ENCODE data around the gene PTPN3.

DNA sequence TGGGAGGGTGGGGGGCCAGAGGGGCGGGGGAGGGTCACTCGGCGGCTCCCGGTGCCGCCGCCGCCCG is 95 bp downstream of the KLF4 start:
- PRO-cap, 2 experiments = no peak in any of the 2 experiments

DNA sequence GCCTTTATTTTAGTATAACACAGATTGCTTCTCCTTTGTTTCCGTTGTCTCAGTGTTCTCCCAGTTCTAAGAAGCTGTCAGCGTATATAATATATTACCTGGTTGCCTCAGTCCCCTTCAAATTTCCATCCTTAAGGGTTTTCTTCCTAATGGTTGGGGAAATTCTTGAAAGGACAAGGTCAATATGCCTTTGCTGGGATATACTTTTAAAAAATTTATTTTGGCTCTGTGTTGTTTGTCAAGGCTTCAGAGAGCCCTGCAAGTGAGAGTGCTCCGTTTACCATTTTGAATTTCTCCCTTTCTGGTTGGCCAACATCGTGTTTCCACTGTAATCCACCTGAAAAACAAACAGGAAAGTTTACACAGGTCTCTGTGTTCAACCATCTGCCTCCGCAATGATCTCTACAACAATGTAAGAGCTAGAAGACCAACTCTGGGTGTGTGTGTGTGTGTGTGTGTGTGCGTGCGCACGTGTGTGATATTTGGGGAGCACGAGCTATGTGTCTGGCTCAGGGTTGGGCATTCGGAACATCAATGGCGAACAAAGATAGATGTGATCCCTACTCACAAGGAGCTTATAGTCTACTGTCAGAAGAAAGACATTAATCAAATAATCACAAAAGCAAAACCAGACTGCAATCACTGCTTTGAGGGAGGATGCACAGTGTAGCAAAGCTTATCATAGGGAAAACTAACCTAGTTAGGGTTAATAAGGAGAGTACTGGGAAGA is 19.7 kb upstream of the KLF4 start:
- PRO-cap, 2 experiments = no peak in any of the 2 experiments

DNA sequence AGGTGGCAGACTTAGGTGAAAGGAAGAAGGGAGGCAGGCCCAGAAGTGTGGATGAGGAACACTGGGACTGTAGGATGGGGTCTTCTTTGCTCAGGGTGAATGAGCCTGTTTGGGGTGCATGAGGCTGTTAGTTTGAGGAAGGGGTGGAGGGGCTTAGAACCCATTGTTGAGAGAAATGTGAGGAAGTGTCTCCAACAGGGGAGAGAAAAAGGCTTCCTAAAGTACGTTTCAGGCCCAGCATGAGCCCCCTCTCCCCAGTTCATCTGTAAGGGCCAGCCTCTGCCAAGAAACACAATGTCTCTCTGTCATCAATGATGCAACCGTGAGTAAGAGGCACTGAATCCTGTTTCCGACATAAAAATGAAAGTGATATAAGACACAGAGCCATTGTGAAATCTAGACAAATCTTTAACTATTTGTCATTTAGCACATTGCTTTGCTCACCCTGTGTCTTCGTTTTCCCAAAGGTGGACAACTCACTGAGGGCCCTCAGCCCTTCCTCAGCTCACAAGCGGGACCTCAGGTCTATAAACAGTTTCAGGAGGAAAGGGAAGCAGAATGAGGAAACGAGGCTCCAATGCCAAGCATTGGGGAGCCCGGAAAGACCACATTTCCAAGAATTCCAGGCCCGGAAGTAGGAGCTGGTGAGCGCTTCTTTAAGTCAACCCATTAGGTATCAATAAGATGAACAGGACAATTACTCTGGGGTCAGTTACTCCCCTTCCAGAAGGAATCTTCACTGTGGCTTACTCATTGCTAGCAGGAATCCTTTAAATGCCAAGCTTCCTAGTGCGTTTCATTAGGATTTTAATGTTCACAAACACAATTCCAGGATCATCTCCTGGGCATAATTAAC is 58.9 kb upstream of the KLF4 start:
- PRO-cap, 2 experiments = peak in 1 of 2 experiments; most common minus-strand start position 264 of the sequence (in 1)

- PRO-cap, 2 experiments = no peak in any of the 2 experiments
Observed at GRCh38 chr9:107711406-107712216, 222.0 kb upstream of the KLF4 start.

DNA sequence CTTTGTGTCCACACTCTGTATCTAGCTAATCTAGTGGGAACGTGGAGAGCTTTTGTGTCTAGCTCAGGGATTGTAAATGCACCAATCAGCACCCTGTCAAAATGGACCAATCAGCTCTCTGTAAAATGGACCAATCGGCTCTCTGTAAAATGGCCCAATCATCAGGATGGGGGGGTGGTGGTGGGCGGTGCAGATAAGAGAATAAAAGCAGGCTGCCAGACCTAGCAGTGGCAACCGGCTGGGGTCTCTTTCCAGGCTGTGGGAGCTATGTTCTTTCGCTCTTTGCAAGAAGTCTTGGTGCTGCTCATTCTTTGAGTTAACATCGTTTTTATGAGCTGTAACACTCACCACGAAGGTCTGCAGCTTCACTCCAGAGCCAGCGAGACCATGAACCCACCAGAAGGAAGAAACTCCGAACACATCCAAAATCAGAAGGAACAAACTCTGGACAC is 328.9 kb upstream of the KLF4 start:
- PRO-cap, 2 experiments = no peak in any of the 2 experiments

GRCh38 chr9:108040654-108041245 is 551.2 kb upstream of the KLF4 start:
- PRO-cap, 2 experiments = no peak in any of the 2 experiments

DNA sequence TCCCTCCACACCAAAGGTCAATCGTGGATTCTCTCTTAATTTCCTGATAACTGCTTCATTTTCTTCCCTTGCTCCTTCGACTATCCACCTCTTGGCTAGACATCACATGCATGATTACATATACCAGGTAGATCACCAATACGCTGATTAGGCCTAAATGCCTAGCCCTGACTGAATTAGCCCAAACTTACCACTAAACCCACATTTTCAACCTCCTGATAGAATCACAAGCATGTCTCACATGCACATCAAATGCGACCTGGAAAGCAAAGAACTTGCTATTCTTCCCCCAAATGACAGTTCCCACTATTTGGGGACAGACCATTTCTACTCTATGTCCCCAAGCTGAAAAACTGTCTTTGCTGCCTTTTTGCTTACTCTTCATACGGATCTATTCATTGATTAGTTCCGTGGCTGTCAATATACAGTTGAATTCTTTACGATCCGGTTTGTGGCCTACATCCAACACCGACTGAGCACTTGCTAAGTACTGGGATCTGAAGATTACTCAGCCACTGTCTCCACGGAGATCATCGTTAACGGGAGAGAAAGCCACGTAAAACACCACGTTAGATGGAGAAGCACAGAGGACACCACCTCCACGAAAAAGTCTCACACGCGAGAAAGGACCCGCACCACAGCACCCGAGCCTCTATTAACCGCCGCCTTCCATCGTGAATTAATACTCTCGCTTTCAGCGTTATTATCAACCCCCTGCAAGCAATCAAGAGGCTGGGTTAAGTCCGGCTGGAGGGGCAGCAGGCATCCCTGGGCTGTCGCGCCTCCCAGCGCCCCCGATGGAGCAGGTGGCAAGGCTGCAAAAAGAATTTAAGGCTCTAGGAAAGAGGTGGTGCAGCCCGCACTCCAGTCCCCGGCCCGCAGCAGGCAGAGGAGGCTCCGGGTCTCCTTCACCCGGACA is 772 bp downstream of the ELP1 start:
- PRO-cap, 2 experiments = peak in 1 of 2 experiments; most common plus-strand start position 572 of the sequence (in 1)

DNA sequence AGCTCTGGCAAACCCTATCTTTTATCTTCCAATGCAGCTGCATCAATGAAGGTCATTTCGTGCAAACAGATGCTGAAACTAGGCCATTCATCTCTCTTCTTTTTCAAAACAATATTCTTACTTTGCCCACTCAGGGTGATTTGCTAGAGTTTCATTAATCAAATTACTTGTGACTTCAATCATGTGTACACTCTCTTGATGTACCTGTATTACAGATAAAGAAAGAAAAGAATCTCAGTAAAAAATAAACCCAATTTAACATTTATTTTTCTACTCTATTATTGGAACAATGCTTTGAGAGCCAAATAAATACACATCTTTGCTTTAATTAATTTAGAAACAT is 46.5 kb downstream of the TMEM245 start:
- PRO-cap, 2 experiments = no peak in any of the 2 experiments

- PRO-cap, 2 experiments = no peak in any of the 2 experiments
Observed at GRCh38 chr9:109108286-109108836, 11.4 kb downstream of the TMEM245 start.

GRCh38 chr9:109286112-109287045 is 34.5 kb downstream of the EPB41L4B start:
- PRO-cap, 2 experiments = no peak in any of the 2 experiments

GRCh38 chr9:109306604-109307157 is 14.2 kb downstream of the EPB41L4B start:
- PRO-cap, 2 experiments = no peak in any of the 2 experiments

DNA sequence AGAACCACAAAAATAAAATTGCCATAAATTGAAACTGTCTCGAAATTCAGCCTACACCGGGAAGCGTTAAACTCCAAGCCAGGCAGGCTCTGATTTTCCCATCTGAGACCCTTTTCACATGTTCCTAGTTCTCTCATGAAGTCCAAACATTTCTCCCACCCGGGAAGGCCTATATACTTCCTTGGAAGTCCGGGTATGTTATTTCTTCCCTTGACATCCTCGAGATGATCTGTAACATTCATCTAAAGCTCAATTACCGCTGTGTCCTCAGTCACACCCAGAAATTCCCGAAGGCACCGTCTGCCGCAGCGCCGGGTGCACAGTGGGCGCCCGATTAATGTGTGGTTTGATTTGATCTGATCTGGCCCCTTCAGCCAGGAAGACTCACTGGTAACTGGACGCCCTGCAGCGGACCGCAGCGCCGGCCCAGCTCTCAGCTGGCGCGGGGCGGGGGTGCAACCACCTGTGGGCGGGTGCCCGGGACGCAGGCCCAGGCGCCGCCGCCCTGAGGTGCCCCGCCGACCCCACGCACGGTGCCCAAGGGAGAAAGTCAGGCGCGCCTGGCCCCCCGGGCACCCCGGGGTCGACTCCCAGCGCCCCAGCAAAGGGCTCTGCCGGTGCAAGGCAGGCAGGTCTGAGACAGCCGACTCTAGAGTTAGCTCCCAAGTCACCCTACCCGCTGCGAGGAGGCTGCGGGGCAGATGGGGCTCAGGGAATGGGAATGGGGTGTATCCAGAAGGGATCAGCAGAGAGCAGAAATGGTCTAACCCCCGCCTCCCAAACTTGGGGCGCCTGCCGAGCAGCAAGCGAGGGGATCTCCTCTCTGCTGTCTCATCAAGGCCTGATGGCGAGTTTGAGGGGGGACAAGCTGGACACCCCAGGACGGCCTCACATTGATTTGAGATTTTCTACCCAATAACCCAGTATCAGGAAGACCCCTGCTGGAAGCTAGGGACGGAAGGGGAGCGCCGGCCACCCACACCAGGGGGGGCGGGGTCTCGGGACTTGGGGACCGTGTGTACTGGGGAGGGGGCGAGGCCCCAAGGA is 1.7 kb downstream of the EPB41L4B start:
- PRO-cap, 2 experiments = peak in 1 of 2 experiments; most common plus-strand start position 436 of the sequence (in 1); most common minus-strand start position 386 of the sequence (in 1)

DNA sequence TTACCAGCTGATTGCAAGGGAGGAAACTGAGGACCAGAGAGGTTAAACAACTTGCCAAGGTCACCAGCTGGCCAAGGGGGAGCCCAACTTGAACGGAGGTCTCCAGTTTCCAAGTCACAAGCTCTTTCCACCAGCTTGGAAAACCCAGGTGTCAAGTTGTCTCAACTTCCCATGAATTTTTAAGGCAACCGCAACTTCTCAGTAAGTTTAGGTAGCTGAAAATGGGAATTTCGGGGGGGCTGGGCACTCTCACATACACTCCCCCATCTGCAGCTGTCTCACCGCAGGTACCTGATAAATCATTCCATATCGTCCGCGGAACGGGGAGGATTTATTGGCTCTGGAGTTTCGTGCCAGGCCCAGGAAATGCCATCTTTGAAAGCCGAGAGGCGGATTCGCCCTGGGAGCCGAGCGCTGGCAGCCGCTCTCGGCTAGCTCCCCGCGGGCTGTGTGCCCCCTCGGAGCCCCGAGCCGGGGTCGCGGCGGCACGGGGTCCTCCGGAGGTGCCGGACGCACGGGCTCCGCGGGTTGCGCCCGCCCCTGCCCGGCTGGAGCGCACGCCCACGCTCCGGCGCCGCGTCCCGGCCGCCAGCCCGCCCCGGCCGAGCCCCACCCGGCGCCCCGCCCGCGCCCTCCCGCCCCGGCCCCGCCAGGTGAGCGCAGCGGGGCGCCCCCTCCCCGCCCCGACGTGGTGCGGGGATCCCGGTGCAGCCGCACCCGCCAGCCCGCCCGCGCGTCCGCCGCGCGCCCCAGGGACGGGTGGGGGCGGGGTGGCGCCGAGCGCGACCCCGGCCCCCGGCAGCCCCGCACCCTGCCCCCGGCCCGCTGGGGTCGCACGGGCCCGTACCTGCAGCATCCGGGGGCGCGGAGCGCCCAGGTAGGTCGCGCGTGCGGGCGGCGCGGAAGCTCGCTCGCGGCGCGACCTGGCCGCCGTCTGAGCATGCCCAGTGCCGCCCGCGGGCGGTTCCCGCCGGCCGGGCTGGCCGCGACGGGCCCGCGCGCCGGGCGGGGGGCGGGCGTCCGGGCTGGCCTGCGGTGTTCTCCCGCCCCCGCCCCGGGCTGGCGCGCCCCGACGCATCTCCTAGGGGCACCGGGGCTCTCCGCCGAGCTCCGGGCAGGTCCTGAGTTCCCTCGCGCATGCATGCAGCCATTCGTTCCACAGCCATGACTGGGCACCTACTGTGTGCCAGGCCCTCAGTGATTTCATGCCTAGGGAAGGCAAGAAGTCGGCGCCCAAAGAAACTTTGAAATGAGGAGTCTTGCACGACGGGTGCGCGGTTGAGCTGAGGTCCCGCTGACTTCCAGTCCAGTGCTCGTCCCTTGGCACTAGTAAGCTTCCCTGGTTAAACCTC is at the start of gene PTPN3:
Gene PTPN3 (minus strand): TSS at position 936 of the 1,352 bp plus-strand sequence.
- PRO-cap, 2 experiments = peak in 2 of 2 experiments; most common plus-strand start position 392 of the sequence (in 2); most common minus-strand start position 293 of the sequence (in 2)

GRCh38 chr9:109507254-109507855 is 9.2 kb upstream of the PTPN3 start:
- PRO-cap, 2 experiments = no peak in any of the 2 experiments

DNA sequence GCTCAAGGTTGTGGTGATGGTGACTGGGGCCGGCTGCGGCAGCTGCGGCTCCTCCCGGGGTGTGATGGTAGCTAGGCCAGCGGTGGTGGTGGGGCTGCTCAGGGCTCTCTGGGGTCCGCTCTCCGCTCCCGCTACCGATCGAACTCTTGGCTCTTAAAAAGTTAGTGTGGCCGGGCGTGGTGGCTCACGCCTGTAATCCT is 36.1 kb upstream of the PTPN3 start:
- PRO-cap, 2 experiments = no peak in any of the 2 experiments

DNA sequence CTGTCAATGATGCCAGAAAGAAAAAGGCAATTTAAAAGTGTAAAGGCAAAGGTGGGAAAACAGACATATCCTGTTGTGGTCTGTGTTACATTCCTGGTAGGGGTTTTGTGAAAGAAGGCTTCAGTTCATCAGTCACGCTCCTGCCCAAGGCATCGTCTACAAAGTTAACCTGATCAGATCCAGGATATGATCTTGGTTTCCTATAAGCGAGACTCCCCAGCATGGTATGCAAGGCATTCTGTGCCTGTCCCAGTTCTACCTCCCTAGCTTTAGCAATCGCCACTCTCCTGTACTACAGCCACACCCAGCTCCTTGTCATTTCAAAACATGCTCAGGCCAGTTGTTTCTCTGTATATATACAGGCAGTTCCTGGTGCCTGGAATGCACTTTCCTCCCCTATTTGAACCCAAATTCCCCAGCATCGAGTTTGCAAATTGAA is 58.0 kb upstream of the PTPN3 start:
- PRO-cap, 2 experiments = no peak in any of the 2 experiments

GRCh38 chr9:109665451-109666052 is 114.4 kb upstream of the PALM2AKAP2 start:
- PRO-cap, 2 experiments = no peak in any of the 2 experiments

DNA sequence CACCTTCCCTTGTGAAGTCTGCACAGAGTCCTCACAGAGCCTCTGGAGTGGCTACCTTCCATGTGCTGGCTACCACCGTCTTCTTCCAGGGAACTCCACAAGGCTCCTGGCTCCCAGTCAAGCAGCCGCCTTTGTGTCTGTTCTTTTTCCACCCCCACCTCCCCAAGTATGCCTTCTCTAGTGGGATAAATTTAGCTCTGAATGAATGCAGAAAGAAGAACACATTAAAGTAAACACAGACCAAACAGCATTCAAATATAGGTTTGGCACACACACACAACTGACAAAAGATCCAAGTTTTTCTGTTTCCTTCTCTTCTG is 7.8 kb upstream of the PALM2AKAP2 start:
- PRO-cap, 2 experiments = no peak in any of the 2 experiments

DNA sequence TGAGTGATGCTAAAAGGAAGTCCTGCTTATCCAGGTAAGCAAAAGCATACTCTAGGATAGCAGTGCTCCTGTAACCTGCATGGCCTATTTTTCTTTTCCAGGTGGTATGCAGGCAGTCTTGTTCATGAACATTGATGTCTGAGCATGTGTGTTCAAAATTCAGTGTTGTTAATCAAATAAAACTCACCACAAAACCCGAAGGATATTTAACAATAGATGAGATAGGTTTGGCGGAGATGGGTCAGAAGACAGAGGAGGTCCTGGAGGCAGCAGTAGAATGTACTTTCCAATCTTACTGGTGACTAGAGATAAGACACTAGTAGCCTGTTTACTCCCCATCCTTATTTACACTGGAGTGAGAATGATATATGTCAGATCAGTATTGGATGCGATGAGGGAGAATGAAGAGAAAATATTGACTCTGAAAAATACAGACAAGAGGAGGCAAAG is 10.9 kb downstream of the PALM2AKAP2 start:
- PRO-cap, 2 experiments = no peak in any of the 2 experiments

DNA sequence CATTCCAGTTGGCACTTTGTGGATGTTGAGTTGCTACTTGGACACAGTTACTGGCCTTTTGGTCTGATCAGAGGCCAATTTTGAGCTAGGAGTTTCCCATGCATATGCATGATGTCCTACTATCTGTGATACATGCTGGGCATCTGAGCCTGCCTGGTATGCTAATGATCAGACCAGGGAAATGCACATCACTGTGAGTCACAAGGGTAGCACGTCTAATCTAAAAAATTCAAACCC is 37.1 kb downstream of the PALM2AKAP2 start:
- PRO-cap, 2 experiments = no peak in any of the 2 experiments

Data from Colon Carcinoma Metastatic in the Brain (tissue), 2 donors.